ENCODE data around the genes P4HA1, CFAP70 and VCL.

DNA sequence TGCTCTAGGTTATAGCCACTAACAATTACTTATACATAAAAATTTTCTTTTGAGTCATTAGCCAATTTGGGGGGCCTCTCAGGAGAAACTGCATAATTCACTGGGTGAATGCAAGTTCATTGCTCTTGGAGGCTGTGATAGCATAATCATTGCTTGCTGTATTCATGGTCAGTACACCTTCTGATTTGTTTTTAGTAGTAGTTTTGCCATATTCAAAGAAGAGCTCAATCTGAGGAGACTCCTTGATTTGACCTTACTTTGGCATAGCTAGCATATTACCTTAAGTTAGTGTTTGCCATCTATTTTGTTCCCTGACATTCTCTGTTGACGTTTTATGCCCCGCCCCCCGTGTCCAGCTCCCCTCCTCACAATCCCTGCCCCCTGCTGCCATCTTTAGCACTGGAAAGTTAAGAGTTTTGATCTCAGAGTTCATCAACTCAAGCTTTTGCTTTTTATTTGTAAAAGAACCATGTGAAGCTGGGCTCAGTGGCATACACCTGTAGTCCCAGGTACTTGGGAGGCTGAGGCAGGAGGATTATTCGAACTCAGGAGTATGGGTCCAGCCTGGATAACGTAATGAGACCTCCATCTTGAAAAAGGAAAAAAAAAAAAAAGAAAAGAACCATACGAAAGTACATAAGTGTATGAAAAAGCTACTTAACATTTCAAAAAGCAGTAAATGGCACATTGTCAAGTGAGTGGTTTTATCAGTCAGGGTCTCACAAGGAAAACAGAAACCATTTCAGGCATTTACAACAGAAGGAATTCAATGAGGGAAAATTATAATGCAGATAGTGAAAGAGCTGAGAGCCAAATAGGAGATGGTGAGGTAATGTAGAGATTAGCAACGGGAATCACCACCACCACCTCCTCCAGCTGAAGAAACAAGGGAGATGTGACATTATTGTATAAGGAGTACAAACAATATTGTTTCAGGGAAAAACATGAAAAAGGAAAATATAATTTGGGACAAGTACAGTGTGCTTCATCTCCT is 64.8 kb downstream of the MCU start:
- PRO-cap: no peak
- RAMPAGE, long total RNA, 3 experiments: no peak in any of the 3 experiments

GRCh38 chr10:72886347-72887607 is 6.8 kb upstream of the OIT3 start:
- PRO-cap: no peak
- RAMPAGE, long total RNA, 3 experiments: start-site peak on the plus strand in 1 of 3 experiments, at chr10:72886589-72887004 at its widest, 5 to 6 reads per replicate

GRCh38 chr10:73096793-73097401 is at the start of gene P4HA1:
TSS of gene P4HA1 (minus strand) at chr10:73096866.
- PRO-cap: bidirectional peak, plus-strand start at chr10:73097174, minus-strand start at chr10:73096862
- RAMPAGE, long total RNA, 3 experiments: start-site peak on the minus strand in 3 of 3 experiments, at chr10:73096815-73096966 at its widest, 1,025 to 4,433 reads per replicate

- PRO-cap: no peak
- RAMPAGE, long total RNA, 3 experiments: no peak in any of the 3 experiments
Measured at GRCh38 chr10:73247789-73248222, 751 bp upstream of the DNAJC9 start.

DNA sequence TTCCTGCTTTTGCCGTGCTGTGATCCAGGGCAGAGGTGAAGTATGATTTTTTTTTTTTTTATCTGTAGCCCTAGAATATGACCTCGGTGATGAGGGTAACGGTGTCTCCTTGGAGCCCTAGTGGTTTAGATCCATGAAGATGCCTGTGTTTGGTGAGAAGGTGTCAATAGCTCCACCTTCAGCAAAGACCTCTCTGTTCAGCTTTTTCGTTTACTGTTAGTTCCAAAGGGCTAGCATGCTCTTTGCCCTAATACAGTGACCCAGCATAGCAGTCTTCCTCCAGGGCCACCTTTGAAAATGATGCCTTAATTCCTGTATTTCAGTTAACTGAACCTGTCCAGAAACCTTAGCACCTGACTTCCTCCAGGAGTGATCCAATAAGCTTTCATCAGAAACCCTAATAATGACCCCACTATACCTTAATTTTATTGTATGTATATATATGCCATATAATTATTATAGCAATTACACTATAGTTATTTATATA is 819 bp upstream of the MRPS16 start:
- PRO-cap: no peak
- RAMPAGE, long total RNA, 3 experiments: no peak in any of the 3 experiments

DNA sequence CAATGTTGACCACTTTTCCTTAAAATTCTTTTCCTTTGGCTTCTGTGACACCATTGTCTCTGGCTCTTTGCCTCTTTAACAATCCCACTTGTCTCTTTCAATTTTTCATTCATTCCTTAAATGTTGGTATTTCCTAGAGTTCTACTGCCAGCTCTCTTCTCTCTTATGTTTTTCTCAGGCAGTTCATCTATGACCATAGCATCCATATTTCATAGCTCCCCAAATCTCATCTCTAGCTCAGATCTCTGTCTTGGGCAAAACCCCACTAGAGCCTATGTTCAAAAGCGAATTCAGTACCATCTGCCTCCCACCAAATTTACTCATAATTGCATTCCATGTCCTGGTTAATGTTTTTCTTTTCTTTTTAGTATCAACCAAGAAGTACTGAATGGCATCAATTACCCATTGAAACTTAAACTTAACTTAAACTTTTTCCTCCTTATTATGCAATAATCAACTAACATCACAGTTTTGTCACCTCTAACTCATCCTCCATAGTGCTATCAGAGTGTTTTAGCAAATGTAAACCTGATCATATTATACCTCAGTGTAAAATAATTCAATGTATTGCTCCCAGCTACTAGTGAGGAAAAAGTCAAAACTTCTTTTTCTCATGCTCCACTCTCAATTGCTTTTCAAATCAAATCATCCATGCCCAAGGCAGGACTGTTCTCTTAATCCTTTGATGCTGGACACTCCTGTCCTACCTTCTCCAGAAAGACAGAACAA is 43.4 kb upstream of the MRPS16 start:
- PRO-cap: no peak
- RAMPAGE, long total RNA, 3 experiments: no peak in any of the 3 experiments

DNA sequence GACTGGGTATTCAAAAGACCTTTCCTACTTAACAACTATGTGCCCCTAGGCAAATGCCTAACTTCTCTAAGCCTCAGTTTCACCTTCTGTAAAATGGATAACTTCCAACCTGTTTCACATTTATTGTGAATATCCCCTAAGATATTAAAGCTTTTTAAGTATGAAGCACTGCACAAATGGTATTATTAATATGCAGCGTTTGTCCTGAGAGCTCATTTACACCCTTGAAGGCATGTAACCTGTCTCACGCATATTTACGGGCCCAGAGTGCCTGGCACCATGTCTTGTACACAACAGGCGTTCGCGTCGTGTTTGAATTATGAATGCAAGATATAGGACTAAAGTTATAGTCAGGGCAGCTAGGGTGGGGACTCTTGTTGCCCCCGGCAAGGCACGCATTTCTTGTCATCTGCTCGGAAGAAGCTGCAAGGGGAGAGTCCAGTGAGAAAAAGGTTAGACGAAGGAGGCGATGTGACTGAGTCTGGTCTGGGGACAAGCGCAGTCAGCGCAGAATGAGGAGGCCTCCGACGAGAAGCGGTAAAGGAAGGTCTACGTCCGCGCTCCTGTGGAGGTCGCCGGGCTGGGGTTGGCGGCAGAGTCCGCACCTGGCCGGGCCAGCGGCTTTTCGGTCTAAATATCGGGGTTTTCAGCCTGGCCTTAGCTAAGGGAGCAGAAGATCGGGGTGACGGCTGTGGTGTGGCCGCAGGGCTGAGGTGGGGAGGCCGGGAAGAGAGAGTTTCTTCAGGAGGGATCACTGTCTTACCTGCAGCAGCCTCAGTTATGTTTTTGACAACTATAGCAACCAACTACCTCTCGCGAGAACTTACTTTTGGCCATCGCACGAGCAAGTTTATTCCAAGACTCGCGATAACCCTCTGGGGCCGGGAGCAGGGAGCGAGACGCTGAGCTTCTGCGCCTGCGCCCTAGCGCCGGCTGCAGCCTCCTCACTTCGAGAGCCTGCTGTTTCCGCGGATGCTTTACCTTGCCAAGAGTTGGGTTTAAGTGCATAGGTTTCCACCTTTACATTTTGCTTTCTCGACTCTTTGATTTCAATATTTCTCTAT is at the start of gene CFAP70:
CFAP70 (minus strand) TSS at position 914 of the 1,064 bp plus-strand sequence.
- PRO-cap: no peak
- RAMPAGE, long total RNA, 3 experiments: no peak in any of the 3 experiments

DNA sequence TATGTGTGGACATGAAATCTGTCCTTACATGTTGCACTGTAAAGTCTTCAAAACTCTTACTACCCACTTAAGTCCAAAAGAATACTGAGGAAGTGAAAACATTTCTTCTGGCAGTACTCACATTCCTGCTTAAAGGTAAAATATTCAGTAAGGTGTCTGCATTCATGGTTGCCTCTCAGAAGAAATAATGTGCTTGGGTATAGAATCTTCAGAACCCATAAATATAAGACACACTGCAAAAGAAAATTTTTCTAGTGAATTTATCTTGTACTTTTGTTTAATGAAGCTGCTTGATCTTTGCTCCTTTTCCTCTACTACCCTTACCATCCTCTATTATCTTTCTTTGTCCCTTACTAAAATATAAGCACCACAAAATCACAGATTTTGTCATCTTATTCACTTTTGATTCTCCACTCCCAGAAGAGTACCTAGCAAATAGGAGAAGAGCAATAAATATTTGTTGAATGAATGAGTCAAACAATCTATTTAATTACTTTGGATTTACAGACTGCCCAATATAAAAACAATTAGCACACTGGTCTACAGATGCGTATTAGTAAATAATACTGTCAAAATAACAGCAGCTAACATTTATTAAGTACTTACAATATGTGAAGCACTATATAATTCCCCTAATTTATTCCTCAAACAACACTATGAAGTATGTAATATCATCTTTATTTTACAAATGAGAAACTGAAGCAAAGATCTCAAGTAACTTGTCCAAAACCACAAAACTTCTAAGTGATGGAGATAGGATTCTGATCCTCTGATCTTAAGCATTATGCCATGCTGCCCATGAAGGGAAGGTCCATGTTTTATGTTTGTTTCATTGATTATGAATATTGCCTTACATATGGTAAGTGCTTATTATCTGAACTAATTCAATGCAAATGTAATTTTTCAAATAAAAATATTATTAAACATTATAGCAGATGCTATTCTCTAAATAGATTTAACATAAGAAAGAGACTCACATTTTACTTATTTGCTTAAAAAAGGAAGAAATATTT is 20.7 kb downstream of the PPP3CB start:
- PRO-cap: no peak
- RAMPAGE, long total RNA, 3 experiments: no peak in any of the 3 experiments

- PRO-cap: no peak
- RAMPAGE, long total RNA, 3 experiments: no peak in any of the 3 experiments
Measured at GRCh38 chr10:73501616-73502168, 5.9 kb upstream of the PPP3CB start.

DNA sequence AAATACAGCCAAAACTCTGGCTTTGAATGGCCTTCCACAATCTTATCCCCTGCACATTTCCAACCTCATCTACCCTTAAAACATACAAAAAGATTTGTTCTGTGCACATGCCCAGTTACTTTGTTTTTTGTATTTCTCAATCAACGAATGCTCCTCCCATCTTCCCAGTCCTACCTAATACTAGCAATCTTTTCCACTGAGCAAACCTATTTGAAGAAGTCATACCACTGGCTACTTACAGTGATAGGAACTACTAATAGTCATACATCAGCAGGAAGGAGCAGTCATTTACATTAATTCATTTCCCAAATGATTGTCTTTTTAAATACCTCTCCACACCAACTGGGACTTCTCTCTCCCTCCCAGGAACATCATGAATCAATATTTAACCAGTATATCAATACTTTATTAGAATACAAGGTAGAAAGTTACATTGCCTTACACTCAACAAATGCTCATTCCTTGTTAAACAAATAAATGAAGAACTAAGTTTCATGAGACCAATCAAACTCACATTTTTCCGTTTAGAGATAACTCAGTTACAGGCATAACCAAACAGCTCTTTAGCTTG is 2.4 kb downstream of the USP54 start:
- PRO-cap: no peak
- RAMPAGE, long total RNA, 3 experiments: no peak in any of the 3 experiments

DNA sequence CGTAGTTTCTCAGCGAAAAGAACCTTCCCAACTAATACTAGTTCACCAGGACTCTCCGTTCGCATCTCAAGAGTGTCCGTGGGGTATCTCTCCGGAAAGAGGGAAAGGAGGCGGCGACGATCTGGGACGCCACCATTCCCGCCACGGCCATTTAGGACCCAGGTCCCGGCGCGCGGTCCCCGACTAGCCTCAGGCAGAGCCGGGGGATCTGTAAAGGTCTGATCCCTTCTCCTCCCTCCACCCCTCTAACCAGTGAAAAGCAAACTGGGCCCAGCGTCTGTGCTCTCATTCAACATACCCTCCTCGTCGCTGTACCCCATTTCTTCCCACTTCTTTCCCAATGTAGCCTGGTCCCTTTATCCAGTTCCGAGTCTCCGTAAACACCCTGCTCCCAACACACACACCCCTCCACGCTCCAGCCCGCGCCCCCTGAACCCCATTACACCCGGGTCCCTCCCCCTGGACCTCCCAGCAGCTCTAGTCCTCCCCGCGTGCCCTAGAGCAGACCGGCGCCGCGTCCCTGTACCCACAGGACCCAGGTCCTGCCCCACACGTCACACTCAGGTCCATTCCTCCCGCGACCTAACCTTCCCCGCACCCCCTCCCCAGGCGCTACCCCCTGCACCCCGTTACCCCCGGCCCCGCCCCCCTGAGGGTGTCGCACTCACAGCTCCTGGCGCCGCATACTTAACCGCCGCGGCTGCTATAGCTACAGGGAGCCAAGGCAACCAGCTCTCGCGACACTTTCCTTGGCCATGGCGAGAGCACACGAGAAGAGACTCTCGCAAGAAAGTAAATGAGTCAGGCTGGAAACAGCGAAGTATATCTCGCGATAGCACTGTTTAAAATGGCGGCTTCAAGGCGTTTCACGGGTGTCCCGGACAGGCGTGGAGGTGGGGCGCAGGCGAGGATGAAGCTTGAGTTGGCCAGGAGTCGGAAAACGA is 15.7 kb downstream of the MYOZ1 start:
- PRO-cap: bidirectional peak, plus-strand start at position 830 of the sequence, minus-strand start at position 685 of the sequence
- RAMPAGE, long total RNA, 3 experiments: no peak in any of the 3 experiments

- PRO-cap: no peak
- RAMPAGE, long total RNA, 3 experiments: no peak in any of the 3 experiments
Measured at GRCh38 chr10:73659745-73660257, 4.0 kb upstream of the SYNPO2L start.

GRCh38 chr10:73671363-73672181 is 15.7 kb upstream of the SYNPO2L start:
- PRO-cap: no peak
- RAMPAGE, long total RNA, 3 experiments: no peak in any of the 3 experiments

- PRO-cap: unidirectional peak, minus-strand start at chr10:73731879
- RAMPAGE, long total RNA, 3 experiments: no peak in any of the 3 experiments
Measured at GRCh38 chr10:73731656-73732435, 12.3 kb upstream of the SEC24C start.

GRCh38 chr10:73759409-73759890 is 12.6 kb upstream of the FUT11 start:
- PRO-cap: no peak
- RAMPAGE, long total RNA, 3 experiments: no peak in any of the 3 experiments

DNA sequence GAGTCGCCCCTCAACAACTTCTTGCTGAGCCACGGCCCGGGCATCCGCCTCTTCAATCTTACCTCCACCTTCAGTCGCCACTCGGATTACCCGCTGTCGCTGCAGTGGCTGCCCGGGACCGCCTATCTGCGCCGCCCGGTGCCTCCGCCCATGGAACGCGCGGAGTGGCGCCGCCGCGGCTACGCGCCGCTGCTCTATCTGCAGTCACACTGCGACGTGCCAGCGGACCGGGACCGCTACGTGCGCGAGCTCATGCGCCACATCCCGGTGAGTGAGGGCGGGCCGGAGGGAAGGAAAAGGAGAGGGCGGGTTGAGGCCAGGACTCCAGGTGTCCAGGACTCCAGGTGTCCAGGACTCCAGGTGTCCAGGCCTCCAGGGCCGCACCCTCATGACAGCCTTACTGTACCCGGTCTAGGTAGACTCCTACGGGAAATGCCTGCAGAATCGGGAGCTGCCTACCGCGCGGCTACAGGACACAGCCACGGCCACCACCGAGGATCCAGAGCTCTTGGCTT is 756 bp downstream of the FUT11 start:
- PRO-cap: bidirectional peak, plus-strand start at position 260 of the sequence, minus-strand start at position 200 of the sequence
- RAMPAGE, long total RNA, 3 experiments: no peak in any of the 3 experiments

- PRO-cap: no peak
- RAMPAGE, long total RNA, 3 experiments: no peak in any of the 3 experiments
Measured at GRCh38 chr10:73774548-73775119, 2.6 kb downstream of the FUT11 start.

DNA sequence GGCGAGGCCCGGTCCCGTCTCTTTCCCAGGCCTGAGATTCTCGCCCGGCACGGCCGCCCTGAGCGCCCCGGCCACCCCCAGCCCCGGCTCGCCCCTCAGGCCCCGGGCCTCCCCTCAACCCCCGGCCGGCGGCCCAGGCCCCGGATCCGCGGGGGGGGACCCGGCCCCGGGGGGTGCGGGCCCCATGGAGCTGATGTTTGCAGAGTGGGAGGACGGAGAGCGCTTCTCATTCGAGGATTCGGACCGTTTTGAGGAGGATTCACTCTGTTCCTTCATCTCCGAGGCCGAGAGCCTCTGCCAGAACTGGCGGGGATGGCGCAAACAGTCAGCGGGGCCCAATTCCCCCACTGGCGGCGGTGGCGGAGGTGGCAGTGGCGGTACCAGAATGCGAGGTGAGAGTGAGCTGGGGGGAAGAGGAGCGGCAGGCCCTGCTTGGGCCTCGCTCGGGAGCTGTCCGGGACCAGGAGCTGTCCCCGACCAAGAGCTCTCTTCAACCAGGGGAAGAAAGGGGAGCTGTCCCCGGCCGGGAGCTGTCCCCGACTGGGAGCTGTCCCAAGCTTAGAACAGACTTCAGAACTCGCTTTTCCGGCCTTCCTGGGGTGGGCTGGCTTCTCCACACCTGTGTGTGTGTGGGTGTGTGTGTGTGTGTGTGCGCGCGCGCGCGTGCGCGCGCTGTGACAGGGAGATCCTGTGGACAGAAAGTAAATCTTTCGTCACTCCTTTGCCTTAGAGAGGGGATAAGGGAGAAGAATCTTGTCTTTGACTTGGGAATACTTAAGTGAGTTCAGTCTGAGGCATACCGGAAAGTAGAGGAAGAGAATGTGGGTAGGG is 504 bp downstream of the ZSWIM8 start:
- PRO-cap: unidirectional peak, minus-strand start at position 621 of the sequence
- RAMPAGE, long total RNA, 3 experiments: no peak in any of the 3 experiments

DNA sequence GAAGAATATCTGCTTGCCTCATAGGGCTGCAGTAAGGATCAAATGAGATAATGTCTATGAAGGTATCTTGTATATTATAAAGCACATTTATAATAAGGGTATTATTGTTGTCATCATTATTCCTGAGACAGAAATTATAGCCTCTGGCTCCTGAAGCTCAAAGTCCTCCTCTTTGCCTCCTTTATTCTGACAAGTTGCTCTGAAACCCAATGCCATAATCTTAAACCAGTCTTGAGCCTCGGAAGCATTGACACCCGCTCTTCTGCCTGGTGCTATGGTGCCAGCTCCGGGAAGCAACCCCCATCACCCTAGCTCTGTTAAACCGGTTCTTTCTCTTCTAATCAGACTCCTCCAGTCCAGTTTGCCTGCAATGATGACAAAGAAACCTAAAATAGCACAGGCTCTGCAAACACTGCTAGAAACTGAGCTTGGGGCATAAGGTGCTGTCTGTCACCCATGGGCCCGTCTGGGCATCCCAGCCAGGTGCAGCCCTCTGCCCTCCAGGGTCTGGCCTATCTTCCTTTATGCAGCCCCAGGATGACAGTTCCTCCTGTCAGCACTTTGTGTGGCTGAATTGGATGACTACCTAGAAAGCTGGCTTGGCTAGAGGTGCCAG is 14.1 kb upstream of the CAMK2G start:
- PRO-cap: no peak
- RAMPAGE, long total RNA, 3 experiments: no peak in any of the 3 experiments

- PRO-cap: bidirectional peak, plus-strand start at chr10:73998116, minus-strand start at chr10:73997734
- RAMPAGE, long total RNA, 3 experiments: start-site peak on the plus strand in 3 of 3 experiments, at chr10:73998113-73998261 at its widest, 1,818 to 2,727 reads per replicate
Measured at GRCh38 chr10:73997609-73998448, at the start of gene VCL. TSS of gene VCL (plus strand) at chr10:73998116.